HTERT-HM (cell line): ENCODE data around the genes CCNF, ZG16B and FLYWCH2.

DNA sequence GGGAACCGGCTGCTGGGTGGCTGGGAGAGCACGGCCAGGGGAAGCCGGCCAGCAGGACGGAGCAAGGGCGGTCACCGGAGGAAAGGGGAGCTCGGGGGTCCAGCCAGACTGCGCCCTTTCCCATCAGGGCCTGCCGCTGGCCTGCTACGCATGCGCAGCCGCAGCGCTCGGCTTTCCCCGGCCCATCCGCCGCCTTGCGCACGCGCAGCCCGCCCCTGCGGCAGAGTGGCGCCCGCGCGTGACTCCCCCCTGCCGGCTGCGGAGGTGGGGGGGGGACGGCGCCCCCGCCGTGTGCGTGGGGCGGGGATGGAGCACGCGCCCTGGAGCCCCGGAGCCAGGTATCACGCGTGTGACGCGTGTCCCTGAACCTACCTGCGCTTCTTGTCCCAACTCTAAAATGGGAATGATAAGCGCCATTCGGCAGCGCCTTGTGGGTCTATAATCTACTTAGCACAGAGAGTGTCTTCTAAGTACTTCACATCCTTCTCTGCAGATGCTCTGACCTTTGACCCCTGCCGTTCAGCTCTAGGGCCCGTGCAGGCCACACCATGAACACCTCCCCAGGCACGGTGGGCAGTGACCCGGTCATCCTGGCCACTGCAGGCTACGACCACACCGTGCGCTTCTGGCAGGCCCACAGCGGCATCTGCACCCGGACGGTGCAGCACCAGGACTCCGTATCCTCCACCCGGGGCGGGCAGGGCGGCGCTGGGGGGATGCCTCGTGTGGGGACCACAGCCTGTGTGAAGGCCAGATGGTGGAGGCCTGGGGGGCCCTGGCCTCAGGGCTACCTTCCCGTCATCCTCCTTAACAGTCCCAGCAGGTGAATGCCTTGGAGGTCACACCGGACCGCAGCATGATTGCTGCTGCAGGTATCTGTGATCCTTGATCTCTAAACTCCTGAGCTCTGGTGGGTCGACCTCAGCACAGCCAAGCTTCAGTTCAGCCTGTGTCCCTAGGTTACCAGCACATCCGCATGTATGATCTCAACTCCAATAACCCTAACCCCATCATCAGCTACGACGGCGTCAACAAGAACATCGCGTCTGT lies 609 bp downstream of the MLST8 start:
- RRBS, result 3% methylated on average over 35 of the region's 71 CpGs

- RRBS, result no CpG with 5 or more reads among the region's 10 CpGs
These were observed 585 bp upstream of the ECI1 start for GRCh38 chr16:2252003-2252341.

DNA sequence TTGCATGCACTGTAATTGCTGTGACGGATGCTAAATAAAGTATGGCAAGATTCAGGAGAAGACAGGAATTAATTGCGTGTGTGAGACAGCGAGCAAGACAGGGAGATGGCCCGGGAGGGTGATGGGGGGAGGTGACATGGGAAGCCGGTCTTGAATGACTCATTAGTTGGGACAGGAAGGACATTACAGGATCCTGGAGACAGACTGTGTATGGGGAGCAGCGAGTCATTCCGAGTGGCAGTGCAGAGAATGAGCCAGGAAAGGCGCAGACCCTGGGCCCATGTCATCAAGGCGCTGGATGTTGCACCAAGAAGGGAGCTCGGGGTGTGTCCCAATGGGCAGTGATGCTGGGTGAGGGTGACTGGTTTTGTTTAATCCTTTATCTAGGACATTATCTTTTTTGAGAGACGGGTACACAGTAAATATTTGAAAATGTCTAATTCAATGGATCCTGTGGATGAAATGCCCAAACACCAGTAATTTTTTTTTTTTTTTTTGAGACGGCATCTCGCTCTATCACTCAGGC lies 6.4 kb downstream of the ABCA3 start:
- RRBS, result no CpG with 5 or more reads among the region's 13 CpGs

DNA sequence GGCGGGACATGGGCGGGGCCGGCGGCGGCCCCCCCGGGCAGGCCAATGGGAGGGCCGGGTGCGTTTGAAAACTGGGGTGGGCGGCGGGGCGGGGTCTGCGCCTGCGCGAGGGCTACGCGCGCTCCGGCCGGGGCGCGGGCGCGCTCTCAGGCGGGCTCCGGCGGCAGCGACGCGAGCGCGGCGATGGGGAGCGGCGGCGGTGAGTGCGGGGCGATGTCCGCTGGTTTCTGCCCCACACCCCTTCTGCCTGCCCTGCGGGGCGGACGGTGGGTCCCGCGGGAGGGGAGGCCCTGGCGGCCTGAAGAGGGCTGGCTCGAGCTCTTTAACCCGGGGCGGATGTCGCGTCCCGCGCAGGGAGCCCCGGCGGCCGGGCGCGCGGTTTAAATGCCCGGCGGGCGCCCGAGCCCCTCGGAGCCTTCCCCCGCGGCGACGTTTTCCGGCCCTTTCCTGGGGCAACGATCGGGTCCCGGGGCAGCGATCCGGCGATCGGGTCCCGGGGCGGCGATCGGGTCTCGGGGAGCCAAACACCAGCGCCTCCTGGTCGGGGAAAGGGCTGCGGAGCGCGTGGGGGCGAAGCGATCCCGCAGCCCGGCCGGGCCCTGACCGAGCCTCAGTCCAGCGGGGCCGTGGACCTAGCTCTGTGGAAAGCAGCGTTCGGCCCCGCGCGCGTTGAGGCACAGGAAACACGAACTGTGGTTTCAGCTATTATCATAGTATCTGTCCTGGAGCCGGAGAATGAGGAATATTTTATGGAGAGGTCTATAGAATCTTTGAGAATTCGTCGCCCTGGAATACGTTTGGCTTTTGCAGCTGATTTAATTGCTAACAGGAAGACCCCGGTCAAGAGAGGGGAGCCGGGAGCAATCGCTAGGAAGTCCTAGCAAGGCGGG lies at the start of gene CCNF:
Gene CCNF, plus strand, starts transcription at position 149 of the 890 bp plus-strand sequence.
- RRBS, result 1% methylated on average over 39 of the region's 107 CpGs

GRCh38 chr16:2482627-2483189 lies 7.8 kb downstream of the TBC1D24 start:
- RRBS, result 34% methylated on average over 1 of the region's 15 CpGs

DNA sequence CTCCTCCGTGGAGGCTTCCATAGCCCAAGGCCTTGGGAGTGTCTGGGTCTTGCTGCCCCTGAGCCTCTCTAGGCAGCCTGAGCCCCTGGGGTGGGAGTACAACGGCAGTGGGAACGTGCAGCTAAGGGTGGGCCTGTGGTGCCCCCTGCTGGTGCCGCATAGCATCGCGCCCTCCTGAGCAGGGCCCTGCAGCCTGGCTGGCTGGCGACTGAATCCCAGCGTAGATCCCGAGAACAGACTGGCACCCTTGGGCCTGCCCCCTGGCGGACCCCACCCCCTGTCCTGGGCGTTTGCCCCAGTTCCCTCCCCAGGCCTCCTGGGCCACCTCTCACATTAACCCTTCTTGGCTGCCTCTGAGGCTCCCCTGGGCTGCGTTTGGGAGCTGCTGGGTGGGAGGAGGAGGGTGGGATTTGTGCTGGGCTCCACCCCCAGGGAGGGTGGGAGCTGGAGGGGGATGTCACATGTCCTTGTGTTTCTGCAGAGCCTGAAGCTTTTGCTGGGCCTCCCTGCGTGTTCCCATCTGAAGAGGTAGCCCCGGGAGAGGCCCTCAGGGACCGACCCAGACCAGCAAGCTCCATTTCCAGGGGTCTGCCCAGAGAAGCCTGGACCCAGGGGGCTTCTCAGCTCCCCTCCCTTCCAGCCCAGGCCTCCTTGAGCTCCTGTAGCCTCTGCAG lies 12.4 kb upstream of the ATP6V0C start:
- RRBS, result no CpG with 5 or more reads among the region's 15 CpGs

DNA sequence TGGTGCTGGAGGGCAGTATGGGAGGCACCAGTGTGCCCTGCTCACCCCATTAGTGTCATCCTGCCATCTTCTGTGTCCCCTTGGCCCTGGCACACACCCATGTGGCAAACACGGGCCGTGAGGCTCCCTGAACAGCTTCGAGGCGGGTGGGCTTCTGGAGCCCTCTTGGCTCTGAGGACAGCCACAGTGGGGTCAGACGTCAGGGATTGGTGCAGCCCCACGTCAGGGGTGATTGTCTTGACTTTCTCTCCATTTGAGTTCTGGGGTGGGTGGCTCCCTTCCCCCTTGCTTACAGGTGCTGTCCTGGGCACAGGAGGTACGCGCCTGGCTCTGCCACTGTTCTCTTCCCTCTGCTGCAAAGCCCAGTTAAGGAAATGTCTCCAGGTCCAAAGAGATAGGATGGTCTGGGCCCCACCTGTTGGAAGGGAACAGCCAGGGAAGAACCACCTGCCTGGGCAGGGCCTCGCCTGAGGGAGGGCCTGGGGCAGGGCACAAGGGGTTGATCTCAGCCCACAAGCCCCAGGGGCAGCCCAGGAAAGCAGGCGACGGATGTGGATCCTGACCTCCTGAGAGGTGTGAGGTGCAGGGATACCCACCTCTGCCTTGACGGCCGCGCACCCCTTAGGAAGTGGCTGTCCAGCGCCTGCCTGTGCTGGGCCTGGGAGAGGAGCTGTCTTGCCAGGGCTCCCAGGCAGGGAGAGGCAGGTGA lies 765 bp downstream of the CEMP1 start:
- RRBS, result no CpG with 5 or more reads among the region's 15 CpGs

DNA sequence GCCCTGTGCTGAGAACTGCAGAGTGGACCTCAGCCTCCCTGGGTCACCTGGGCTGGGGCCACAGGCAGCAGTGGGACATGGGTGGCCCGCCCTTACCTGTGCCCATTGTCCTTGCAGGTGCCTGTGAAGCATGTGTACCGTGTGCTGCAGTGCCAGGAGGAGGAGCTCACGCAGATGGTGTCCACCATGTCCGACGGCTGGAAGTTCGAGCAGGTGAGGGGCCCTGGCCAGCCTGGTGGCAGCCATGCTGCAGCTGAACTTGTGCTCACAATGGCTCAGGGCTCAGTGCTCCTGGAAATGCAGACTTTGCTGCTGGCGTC lies 17.3 kb downstream of the KCTD5 start:
- RRBS, result no CpG with 5 or more reads among the region's 7 CpGs

DNA sequence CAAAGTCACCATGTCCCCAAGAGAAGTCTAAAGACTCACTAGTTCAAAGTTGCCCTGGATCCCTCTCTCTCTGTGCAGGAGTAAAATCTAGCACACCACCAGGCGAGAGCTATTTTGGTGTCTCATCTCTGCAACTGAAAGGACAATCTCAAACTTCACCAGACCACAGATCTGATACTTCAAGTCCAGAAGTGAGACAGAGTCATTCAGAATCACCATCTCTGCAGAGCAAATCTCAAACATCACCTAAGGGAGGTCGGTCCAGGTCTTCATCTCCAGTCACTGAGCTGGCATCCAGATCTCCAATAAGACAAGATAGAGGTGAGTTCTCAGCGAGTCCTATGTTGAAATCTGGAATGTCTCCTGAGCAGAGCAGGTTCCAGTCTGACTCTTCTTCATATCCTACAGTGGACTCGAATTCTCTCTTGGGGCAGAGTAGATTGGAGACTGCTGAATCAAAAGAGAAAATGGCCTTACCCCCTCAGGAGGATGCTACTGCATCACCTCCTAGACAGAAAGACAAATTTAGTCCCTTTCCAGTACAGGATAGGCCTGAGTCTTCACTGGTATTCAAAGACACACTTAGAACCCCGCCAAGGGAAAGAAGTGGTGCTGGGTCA lies 11.2 kb downstream of the SRRM2 start:
- RRBS, result no CpG with 5 or more reads among the region's 5 CpGs

DNA sequence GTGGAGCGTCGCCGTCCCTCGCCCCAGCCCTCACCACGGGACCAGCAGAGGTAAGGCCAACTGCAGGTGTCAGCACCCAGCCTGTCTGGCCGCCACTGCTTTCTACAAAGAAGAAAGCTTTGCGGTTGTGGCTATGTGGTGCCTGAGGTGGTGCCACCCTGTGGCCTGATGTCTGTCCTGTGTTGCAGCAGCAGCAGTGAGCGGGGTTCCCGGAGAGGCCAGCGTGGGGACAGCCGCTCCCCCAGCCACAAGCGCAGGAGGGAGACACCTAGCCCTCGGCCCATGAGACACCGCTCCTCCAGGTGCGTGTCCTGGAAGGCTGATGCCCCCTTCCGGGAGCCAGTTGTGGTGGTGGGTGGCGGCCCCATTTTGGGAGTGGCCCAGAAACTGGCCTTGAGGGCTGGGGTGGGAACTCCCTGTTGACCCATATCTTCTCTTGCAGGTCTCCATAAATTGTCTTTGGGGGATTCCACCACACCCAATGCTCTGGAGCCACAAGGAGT lies 6.6 kb downstream of the ELOB start:
- RRBS, result 99% methylated on average over 5 of the region's 17 CpGs

GRCh38 chr16:2829538-2830568 lies at the start of gene ZG16B:
TSS of gene ZG16B (plus strand) at chr16:2830303.
- RRBS, result 24% methylated on average over 10 of the region's 34 CpGs

DNA sequence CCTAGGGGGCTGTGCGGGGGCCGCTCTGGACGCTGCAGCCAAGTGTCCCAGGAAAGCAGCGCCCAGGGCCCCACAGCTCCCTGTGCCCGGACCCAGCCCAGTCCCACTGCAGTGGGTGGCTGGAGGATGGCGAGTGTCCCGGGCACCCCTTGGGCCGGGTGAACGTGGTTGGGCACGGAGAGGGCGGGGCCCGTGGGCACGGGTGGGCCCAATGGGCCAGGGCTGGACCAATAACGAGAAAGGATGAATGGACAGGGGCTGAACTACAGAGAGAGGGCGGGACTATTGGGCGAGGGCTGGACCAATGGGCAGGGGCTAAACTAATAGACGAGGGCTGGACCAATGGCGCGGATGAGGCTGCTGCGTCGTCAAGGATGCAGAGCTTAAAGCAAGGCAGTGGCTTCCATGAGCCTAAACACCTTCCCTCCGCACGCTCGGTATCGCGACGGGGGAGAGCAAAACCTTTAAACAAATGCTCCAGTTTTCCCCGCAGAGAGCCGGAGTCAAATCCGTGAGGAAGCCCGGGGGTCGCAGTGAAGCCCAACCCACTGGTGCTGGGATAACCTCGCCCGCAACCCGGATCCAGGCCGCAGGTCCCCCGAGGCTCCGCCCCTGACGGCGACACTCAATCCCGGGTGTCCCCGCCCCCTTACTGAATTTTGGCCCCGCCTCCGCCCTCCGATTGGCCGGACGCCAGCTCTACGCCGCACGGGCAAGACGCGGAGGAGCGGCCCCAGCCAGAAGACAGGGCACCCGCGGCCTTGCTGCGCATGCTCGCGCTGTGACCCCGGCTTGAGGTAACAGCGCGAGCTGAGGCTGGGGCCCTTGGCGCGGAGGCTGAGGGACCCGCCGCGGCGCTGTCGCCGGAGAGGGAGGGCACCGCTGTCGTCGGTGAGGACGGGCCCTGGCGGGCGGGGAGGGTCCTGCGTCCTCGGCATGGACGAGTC lies at the start of gene FLYWCH2:
Gene FLYWCH2, plus strand, starts transcription at position 740 of the 947 bp plus-strand sequence.
- RRBS, result under 1% methylated on average over 48 of the region's 78 CpGs

- RRBS, result 0% methylated on average over 4 of the region's 56 CpGs
These were observed 7.7 kb upstream of the FLYWCH1 start for GRCh38 chr16:2903790-2904724.

GRCh38 chr16:2973013-2973875 lies 4.1 kb downstream of the PAQR4 start:
- RRBS, result 62% methylated on average over 3 of the region's 13 CpGs

GRCh38 chr16:3009400-3010304 lies 3.1 kb upstream of the CLDN9 start:
- RRBS, result 41% methylated on average over 10 of the region's 25 CpGs

DNA sequence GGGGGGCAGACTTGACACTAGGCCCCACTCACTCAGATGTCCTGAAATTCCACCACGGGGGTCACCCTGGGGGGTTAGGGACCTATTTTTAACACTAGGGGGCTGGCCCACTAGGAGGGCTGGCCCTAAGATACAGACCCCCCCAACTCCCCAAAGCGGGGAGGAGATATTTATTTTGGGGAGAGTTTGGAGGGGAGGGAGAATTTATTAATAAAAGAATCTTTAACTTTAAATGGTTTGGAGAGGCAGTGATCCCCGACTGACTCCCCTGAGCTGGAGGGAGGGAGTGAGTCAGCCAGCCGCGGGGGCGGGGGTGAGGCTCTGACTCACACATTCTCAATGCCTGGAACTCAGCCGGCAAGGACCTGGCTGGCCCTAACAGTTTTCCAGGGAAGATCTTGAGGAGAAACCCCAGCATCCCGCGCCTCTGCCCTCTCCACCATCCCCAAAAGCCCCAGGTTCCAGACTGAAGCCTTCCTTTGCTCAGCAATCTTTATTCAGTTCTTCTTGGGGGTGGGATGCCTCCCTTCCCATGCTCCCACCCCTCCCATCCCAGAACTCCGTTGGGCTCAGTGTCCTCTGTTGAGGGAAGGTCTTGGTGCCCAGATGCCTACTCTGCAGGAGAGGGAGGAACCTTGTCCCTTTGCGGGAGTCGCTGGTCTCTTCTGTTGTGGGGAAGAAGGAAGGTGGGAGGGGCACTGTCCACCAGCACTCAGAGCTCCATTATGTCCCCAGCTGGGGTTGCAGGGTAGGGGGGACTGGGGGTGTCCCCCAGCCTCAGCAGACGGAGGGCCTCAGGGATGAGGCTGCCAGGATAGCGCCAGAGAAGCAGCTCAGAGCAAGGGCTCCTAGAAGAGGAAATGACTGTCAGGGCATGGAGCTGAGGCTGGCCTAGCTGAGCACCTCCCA lies 1.3 kb downstream of the HCFC1R1 start:
- RRBS, result no CpG with 5 or more reads among the region's 14 CpGs

- RRBS, result 97% methylated on average over 5 of the region's 26 CpGs
These were observed 3.2 kb downstream of the THOC6 start for GRCh38 chr16:3026770-3027658.

GRCh38 chr16:3069133-3069788 lies 3.8 kb downstream of the IL32 start:
- RRBS, result no CpG with 5 or more reads among the region's 18 CpGs

- RRBS, result no CpG with 5 or more reads among the region's 5 CpGs
These were observed 5.0 kb downstream of the IL32 start for GRCh38 chr16:3070441-3070787.

- RRBS, result 23% methylated on average over 4 of the region's 16 CpGs
These were observed 778 bp downstream of the ZSCAN10 start for GRCh38 chr16:3098059-3098972.